A172 (cell line): ENCODE data around the gene ANP32A.

DNA sequence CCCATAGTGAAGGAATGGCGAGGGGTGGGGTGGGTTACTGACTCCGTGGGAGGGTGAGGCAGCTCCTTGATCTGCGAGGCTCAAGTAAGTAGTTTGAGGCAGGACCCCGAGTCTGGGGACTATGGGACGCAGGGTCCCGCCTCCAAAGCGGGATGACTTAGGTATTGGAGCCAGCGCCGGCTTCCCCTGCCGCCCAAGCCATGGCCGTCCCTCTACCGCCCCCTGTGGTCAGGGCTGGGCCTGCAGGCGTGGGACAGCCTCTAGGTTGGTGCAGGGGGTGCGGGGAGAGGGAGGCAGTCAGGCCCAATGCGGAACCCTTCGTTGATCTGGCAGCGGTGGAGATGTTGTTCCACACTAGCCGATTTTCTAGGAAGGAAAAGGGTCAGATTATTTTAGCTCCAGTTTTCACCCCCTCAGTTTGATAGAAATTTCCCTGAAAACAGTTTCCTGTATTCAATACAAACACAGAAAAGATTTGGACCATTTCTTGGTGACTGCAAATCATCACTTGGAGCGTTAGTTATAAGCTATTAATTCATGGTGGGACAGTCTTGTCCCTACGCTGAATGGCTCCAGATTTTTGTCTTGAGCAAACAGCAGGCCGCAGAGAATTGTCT lies 72.4 kb downstream of the CORO2B start:
- RAMPAGE, long total RNA: no peak

GRCh38 chr15:68817826-68818091 lies 2.9 kb downstream of the ANP32A start:
- RAMPAGE, long total RNA: no peak

- RAMPAGE, long total RNA: start-site peak on the minus strand at chr15:68820847-68820915, 347 and 782 reads in 2 replicates
These were observed at the start of gene ANP32A for GRCh38 chr15:68820710-68820953. Gene ANP32A (minus strand): TSS chr15:68820895.

GRCh38 chr15:69561221-69561555 lies 108.6 kb downstream of the RPLP1 start:
- RAMPAGE, long total RNA: no peak

DNA sequence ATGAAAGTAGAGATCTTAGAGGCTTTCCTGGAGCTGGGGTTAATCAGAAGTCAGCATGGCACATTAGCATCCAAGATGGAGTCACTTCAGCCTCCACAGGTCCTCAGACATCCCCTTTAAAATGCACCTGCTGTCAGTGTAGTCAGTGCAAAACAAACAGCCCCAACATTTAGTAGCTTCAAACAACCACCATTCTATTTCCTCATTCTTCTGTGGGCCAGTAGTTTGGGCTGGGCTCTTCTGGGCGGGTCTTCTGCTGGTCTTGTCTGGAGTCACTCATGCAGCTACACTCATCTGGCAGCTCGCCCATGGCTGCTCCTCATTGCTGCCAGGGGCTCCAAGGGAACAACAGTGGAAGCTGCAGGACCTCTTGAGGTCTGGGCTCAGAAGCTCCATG lies 99.9 kb downstream of the TLE3 start:
- RAMPAGE, long total RNA: no peak

- RAMPAGE, long total RNA: no peak
These were observed 35.3 kb downstream of the TLE3 start for GRCh38 chr15:70062172-70062985.

DNA sequence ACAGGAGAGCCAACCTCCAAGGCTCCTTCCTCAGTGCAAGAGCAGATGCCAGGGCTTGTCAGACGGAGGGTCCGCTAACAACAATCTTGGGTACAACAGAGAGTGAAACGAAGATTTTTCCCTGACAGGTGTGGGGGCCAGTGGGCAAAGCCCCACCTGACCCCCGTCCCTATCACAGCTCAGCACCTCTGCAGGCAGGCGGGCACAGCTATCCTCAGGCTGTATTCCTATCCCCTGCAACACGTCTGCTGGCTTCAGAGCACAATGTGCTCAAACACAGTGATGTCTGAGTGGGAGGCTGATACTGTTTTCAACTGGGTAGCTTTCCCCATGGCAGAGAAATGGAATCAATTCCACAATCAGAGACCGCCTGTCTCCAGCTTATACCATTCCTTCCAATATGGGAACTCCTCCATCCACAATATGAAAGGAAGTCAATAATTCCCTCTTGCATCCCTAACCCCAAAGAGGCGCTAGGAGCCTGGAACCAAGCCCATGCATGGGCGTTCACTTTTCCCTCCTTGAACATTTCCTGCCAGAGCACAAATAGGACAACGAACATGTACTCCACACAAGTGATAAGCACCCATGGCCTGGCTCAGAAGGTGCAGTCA lies 27.9 kb downstream of the TLE3 start:
- RAMPAGE, long total RNA: no peak

GRCh38 chr15:70093076-70094163 lies 4.3 kb downstream of the TLE3 start:
- RAMPAGE, long total RNA: no peak

GRCh38 chr15:70140299-70141200 lies 42.8 kb upstream of the TLE3 start:
- RAMPAGE, long total RNA: no peak

DNA sequence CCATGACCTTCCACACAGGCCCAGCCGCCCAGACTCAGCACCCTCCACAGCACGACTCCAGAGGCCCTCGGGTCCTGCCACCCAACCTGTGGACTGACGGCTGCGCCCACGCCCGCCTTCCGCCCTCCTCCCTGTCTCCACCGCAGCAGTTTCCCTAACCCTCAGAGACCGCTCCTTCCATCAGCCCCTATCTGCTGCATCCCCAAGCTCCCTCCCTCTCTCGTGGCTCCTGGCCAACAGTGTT lies 168.6 kb upstream of the TLE3 start:
- RAMPAGE, long total RNA: no peak

GRCh38 chr15:70463123-70463582 lies 300.2 kb downstream of the UACA start:
- RAMPAGE, long total RNA: no peak

- RAMPAGE, long total RNA: no peak
These were observed 285.0 kb downstream of the UACA start for GRCh38 chr15:70478319-70478832.

- RAMPAGE, long total RNA: no peak
These were observed 254.9 kb downstream of the UACA start for GRCh38 chr15:70508180-70509059.

DNA sequence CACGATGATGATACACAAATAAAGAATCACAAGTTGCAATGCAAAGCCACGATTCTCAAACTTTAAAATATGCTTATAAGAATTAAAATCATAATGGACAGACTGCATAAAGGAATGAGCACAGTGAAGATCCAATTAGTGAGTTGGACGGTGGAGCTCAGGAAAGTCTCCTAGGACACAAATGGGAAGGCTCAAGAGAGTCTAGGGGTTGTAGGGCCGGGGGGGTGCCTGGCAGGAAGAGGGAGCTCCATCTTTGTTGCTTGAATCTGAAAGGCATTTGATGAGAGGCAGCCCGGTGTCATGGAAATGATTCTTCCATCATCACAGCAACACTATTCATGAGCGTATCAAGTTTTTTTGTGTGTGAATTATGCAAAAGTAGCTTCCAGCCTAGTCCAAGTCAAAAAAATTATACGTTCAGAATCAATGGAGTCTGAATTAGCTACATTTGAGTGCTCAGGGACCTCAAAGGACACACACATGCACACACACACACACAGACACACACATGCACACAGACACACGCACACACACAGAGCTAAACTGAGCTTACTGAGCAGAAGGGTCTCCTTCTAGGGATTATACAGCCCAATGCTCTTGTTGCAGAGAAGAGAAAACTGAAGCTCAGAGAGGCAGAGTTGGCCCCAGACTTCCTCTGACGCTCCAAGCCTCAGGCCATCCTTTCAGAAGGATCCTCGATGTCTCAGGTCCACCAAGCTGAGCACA lies 228.3 kb downstream of the UACA start:
- RAMPAGE, long total RNA: no peak

- RAMPAGE, long total RNA: no peak
These were observed 21.5 kb downstream of the UACA start for GRCh38 chr15:70741855-70742282.

DNA sequence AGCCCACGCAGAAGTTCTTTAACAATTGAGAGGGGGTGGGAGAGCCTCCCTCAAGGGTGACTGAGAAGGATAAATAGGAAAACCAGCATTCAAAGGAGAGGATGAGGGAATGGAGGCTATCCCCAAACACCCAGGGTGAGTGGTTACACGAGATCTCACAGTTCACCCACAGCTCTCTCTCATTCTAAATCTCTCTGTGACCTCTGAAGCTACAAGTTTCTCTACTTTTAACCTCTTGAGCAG lies 31.4 kb upstream of the UACA start:
- RAMPAGE, long total RNA: no peak

DNA sequence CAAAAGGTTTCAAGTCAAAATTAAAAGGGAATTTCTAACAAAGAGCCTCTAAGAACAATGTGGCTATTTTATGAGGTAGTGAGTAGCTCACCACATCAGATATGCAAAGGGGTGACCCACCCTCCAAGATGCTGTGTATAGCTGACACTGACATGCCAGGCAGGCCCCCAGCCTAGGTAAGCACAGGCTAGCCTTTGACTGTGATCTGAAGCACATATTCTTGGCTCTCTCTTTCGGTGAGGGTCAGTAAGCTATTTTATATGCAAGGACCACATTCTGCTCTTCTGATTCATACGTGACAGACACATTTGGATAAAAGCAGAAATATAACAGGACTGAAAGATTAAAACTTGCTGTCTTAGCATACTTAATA lies 2.8 kb upstream of the THSD4 start:
- RAMPAGE, long total RNA: no peak

DNA sequence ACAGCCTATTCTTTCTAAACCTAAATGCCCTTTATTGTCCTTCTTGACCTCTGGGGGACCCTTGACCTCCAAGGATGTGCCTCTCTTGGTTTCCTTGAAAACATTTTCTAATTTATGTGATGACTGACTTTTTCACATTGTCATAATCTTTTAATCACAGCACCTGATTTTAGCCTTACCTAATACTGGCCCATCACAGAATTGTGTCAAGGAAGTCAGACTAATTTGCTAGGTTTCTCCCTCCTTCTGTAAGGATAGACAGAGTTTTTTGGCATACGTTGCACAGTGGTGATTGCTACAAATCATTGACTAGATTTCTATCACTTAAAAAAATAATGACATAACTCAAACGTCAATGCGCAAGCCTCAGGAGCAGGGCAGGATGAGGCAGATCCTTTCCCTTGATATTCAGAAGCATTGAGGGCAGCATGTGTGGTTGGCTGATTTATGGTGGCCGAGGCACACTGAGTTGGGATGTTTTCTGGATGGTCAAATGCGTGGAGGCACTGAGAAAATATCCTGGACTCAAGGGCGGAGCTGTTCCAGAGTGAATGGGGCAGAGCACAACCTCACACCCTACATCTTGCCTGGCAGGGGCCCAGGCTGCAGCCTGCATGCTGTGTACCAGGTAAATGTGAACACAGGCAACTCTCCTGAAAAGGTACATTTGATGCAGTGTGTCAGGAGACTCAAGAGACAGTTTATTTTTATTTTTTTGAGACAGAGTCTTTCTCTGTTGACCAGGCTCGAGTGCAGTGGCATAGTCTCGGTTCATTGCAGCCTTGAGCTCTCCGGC lies 14.4 kb downstream of the THSD4 start:
- RAMPAGE, long total RNA: no peak

- RAMPAGE, long total RNA: no peak
These were observed 73.5 kb downstream of the THSD4 start for GRCh38 chr15:71188625-71189376.

GRCh38 chr15:71237585-71238062 lies 122.4 kb downstream of the THSD4 start:
- RAMPAGE, long total RNA: no peak